Occipital lobe (tissue), 2 donors: ENCODE data around the genes SMIM30 and KCND2.

- RAMPAGE, long total RNA = no peak
These were observed 15.2 kb downstream of the IFRD1 start for GRCh38 chr7:112465318-112466050.

DNA sequence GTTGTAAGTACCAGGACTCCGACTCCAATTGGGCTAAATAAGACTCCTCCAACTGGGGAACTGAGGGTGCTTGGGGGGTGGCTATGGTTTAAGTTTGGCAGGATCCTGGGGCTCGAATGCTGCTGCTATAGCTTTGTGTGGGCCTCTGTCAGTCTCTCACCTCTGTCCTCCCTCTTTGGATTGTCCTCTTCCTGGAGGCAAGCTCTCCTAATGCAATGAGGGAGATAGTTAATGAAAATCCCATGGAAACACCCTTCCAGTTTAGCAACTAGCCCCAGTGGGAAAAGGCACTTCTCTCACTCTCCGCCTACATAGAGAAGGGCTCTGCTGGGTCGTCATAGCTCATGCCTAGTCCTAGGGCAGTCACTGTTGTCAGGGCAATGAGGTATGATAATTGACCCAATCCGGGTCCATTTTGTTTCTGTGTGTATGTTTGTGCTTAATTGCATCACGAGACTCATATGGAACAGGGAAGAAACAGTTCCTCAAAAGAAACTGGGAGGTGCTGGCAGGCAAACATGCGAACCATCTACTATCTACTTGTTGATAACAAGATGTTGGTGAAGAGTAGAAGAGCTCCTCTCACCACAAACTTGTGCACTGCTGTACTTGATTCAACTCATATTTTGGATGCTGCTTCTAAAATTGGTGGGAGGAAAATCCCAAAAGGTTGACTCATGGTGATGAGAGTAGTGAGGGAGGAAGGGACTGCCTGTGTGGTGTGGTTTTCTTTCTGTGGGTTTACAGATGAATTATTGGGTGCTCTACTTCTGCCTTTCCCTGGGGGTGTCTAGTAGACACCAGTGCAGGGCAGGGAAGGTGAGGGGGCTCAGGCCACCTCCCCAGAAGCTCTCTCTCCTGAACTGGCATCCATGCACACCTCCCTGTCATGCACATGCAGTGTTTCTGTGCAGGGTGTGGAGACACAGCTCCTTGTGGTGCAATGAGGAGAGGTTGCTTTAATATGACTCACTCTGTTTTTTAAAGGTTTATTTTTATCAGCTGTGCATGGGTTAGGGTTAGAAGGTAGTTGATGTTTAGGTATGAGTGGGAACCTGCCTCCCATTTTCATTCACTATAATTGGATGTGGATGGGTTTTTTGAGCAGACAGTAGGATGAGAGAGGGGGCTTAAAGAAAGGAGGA lies 29.3 kb downstream of the LSMEM1 start:
- RAMPAGE, long total RNA = no peak

DNA sequence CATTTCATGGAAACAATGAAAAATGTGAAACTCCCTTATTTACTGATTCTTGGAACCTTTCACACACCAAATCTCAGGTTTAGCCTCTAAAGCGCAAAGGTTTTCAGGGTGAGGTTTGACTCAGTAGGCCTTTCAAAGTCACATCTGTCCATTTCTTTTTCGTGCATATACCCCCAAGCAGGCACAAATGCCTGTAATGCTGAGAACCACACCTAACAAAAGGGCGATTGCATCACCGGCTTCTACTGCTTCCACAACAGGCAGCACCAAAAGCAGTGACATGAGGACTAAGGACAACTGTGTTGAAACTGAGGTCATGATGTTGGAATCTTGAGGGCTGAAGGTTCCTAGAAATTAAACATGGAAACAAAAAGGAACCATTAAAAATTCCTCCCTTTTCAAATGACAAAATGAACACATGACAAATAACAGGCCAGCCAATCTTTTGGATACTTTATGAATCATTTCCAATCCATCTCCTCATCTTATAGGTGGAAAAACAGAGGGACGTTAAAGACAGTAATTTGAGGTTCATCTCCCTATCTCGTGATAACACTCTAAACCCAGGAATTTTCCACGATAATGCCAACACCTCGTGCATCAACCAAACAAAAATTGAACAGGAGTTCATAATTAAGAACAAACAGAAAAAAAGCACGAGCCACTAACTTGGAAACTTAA lies 953 bp downstream of the SMIM30 start:
- RAMPAGE, long total RNA = no peak

GRCh38 chr7:113118042-113118732 lies at the start of gene SMIM30:
TSS of gene SMIM30 (minus strand) at chr7:113118554.
- RAMPAGE, long total RNA = start-site peak on the minus strand at chr7:113118553-113118559, 406 and 337 reads in 2 replicates

DNA sequence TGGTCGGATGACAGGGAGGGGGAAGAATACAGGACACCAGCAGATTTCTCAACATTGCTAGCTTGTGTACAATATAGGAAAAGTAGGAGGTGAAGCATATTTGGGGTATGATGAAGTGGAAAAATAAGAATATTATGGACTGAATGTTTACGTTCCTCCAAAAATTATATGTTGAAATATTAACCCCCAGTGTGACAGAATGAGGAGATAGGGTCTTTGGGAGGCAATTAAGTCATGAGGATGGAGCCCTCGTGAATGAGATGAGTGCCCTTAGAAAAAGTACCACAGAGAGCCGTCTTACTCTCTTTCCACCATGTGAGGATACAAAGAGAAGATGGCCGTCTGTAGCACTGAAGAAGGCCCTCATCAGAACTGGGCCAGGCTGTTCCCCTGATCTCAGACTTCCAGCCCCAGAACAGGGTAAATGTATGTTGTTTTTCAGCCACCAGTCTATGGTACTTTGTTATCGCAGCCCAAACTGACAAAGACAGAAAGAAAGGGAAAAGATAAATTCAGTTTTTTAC lies 202.2 kb upstream of the PPP1R3A start:
- RAMPAGE, long total RNA = no peak

DNA sequence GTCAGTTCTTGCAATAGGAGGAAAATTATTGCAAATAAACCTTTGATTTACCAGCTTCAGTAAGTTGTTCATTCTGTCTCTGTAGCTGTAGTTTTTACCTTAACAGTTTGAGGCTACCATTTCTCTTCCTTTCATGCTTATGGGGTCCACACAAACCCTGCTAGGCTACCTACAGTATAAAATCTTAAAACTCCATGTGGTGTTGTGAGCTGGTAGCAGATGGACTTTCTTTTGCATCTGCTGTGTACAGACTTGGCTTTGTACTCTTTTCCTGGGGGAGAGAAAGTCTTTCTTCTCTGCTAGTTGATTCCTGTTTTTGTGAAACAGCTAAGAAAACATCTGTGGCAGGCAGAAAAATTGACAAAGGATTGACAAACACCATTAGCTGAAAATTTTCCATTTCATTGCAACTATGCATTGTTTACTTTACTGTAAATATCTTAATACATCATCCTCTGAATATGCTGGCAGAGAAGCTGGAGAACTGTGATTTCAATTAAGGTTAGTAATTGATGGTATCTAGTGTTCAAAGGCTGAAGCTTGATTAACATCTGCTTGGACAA lies 492 bp upstream of the FOXP2 start:
- RAMPAGE, long total RNA = no peak

- RAMPAGE, long total RNA = no peak
These were observed 184.5 kb upstream of the MDFIC start for GRCh38 chr7:114737416-114737724.

- RAMPAGE, long total RNA = no peak
These were observed 51.5 kb upstream of the CAV2 start for GRCh38 chr7:116447962-116448508.

GRCh38 chr7:116731523-116732159 lies 59.6 kb downstream of the MET start:
- RAMPAGE, long total RNA = no peak

- RAMPAGE, long total RNA = no peak
These were observed 49.5 kb upstream of the CAPZA2 start for GRCh38 chr7:116812744-116813421.

- RAMPAGE, long total RNA = no peak
These were observed 939 bp downstream of the ST7 start for GRCh38 chr7:116954187-116954692.

GRCh38 chr7:117026490-117027021 lies 73.3 kb downstream of the ST7 start:
- RAMPAGE, long total RNA = no peak

- RAMPAGE, long total RNA = no peak
These were observed 190.2 kb downstream of the CTTNBP2 start for GRCh38 chr7:117682834-117683675.

DNA sequence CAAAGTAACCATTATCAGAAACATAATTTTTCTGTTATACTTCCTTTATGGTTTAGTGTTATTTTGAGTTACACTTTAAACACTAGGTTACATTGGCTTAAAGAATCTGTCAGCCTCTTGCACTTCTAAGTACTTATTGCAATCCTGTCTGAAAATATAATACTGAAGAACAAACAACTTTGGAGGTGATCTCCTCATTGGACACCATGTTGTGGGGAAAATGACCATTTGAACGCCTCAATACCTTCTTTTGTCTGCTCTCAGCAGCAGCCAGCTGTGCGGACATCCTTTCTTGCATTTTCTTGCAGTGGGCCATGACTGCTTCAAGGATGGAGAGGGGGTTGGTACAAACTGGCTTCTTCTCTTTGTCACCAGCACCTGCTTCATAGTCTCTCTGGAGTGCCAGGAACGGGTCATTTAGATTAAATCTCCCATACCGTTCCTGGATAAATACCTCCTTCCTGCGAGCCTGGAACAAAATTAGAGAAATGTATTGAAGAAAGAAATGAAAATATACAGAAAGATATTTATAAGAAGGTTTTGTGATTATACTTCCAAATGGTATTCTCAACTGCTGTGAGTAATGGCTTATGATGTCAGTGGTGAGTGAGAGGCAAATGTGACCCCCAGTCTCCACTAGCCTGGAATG lies 62.6 kb downstream of the CTTNBP2 start:
- RAMPAGE, long total RNA = no peak

DNA sequence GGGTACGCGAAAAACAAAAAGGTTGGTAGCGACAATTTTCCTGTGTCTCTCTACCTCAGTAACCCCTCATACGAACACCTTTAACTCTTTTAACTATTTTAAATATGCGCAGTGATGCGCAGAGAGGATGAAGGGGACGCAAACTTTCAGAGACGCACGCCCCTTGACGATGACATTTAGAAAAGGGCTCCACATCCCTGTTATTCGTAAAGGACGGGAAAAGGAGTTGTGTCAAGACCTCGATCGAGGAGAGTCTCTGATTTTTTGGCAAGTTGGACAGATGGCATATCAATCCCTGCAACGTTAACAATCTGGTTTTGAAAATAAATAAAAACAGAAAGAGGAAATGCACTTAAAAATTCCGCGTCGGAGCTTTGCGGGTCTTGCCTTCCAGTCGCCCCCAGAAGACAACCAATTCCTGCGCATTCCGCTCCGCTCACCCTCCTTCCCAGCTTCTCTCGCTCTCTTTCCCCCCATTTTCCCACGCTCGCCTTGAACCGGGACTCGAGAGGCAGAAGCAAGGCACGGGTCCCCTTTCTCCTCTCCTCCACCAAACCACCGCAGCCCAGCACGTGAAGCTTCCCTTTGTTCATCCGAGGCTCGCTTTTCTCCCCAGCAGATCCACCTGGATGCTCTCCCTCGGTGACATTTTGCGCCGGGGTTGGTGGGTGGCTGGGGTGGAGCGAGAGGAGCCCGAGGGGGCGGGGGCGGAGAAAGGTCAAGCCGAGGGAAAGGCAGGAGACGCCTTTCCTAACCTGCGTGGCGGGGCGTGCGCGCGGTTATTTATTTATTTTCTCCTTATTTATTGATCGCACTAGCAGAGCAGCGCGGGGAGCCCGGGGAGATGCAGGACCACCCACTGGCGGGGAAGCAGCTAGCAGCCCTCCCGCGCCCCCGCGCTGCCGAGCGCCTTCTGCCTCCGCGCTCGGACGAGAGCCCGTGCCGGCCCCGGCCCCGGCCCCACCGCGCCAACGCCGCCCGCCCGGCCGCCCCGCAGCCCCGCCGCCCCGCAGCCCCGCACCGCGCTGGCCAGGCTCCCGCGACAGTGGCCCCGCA lies at the start of gene KCND2:
TSS of gene KCND2 (plus strand) at position 751 of the 1,056 bp plus-strand sequence.
- RAMPAGE, long total RNA = no peak

DNA sequence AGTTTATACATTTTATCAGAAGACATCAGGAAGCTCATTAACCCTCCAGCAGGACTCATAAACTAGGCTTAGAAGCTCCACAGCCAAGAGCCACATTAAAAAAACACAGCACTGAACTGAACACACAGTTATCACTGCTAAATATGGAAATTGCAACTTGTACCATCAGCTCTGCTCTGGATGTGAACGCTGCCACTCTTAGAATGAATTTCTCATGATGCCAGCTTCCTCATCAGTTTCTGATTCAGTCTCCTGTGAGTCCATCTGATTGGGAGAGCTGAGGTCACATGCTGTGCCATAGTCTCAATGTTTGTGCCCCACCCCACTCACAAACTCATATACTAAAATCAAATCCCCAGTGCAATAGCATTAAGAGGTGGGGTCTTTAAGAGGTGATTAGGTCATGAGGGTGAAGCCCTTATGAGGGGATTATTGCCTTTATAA lies 17.1 kb upstream of the ING3 start:
- RAMPAGE, long total RNA = no peak

- RAMPAGE, long total RNA = no peak
These were observed 17.6 kb downstream of the CPED1 start for GRCh38 chr7:121005941-121006678.

DNA sequence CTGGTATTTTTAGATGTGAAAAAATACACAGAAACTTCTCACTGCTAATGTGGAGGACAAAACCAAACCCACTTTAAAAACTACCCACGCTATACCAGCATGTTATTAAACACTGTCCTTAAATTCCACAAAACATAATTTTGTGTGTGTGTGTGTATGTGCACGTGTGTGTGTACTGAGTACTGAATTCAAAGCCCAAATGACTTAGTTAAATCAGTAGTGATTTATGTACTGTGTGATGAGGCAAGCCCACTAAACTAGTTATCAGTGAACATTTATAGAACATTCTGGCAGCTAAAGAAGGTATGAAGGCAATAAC lies 115.0 kb downstream of the CPED1 start:
- RAMPAGE, long total RNA = no peak

GRCh38 chr7:121244278-121245019 lies 84.4 kb upstream of the WNT16 start:
- RAMPAGE, long total RNA = no peak

DNA sequence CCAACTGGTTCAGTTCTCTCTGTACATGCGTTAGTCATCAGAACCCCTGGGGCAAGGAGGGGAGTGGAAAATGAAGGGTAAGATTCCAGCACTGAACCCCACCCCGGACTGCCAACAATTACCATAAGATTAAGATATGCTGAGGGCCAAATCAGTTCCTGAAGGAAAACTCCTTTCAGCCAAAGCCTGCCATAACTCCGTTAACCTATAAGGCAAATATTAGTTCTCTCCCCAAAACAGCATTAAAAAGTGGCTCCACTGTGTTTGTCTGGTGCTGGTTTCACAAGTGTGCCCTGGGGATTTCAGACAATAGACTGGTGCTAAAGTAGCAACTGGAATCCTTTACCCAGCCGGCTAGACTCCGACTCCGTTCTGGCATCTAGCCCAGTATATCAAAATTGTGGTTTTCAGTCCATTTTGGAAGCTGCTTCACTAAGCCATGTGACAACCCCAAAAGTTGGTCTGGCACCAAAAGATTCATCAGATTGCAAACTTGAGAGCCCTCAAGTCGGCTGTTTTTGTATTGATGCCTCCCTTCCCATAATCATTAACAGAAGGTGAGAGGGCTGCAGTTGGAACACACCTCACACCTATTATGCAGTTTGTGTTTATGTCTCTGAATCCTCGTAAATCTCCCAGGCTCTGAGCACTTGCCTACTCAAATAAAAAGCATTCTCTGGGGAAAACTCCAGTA lies 15.1 kb upstream of the WNT16 start:
- RAMPAGE, long total RNA = no peak